ENCODE data around the genes PKD2 and HERC6.

DNA sequence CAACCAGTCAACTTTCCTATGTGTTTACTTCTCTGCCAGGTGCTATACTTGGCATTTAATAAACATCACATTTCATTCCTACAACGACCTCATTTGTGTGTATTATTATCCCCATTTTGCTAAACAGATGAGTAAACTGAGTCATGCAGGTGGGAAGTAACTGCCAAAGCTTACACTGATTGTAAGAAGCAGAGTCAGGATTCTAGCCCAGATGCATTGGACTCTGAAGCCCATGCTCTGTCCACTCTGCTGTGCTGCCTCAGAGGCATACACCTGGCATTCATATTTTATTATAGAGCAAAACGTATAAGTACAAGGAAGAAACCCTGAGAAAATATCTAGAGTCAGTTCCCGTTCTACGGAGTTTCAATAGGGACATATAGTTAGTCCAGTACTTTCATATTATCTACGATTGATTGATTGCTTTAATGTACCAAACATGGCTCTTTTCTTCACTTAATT, 2.7 kb downstream of the SPARCL1 start:
- PRO-cap, result unidirectional peak, plus-strand start at position 210 of the sequence; bidirectional peak, plus-strand start at position 240 of the sequence, minus-strand start at position 253 of the sequence

DNA sequence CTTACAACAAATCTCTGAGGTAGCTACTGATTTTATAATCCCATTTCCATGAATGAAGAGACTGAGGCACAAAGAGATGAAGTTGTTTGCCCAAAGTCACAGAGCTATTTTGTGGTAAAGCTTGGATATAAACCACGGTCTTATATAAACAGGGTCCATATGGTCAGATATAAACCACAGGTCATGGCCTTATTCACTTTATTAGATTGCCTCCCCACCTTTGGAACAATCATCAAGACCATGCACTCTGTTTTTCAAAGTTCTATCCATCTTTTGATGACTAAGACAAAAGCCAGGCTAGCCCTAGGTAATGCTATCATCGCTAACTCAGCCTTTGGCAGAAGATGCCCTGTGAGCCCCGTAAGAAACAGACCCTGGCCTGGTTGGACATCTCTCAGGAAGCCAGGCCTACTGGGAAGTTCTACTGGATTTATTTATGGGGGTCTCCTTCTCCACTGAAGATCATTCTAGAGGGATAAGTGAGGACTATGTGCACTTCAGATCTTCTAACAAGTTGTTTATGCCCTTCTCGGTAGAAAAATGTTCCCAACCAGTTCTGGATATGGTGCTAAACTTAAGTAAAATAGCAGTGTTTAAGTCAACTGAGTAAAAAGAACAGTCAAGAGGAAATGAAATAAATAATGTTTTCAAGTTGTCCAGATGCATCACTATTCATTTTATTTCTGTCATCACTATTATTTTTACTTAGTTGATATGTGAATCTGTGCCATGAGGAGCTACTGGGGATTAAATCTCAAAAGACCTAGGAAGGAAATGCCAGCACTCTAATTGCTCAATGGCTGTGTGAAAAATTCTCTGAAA, 2.1 kb downstream of the SPARCL1 start:
- PRO-cap, result bidirectional peak, plus-strand start at position 465 of the sequence, minus-strand start at position 336 of the sequence

DNA sequence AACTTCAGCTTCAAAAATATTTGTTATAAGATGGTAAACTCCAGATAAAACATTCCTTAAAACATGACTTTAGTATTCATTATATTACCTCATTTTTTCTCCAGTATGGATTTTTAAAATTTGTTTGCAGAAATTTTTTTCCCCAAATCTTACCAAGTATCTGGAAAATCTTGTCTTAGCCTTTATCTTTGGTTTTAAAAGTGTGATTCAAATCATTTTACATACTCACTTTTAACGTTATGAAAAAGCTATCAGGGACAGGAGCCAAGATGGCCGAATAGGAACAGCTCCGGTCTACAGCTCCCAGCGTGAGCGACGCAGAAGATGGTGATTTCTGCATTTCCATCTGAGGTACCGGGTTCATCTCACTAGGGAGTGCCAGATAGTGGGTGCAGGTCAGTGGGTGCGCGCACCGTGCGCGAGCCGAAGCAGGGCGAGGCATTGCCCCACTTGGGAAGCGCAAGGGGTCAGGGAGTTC, 60.1 kb downstream of the DMP1 start:
- PRO-cap, result no peak

DNA sequence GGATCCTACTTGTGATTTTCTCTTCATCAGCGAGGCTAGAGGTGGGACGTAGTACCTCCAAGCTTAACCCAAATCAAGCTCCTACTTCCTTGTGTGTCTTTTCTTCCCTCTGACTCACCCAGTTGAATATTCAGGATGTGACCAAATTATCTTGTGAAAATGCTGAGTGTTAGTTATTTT, 2.4 kb downstream of the MEPE start:
- PRO-cap, result no peak

- PRO-cap, result no peak
Observed at GRCh38 chr4:87921678-87922563, 53.6 kb upstream of the SPP1 start.

DNA sequence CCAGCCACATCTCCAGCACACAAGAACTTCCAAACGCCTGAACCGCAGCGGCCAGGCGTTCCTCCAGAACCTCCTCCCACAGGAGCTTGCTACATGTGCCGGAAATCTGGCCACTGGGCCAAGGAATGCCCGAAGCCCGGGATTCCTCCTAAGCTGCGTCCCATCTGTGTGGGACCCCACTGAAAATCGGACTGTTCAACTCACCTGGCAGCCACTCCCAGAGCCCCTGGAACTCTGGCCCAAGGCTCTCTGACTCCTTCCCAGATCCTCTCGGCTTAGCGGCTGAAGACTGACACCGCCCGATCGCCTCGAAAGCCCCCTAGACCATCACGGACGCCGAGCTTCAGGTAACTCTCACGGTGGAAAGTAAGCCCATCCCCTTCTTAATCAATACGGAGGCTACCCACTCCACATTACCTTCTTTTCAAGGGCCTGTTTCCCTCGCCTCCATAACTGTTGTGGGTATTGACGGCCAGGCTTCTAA, 51.4 kb upstream of the SPP1 start:
- PRO-cap, result no peak

DNA sequence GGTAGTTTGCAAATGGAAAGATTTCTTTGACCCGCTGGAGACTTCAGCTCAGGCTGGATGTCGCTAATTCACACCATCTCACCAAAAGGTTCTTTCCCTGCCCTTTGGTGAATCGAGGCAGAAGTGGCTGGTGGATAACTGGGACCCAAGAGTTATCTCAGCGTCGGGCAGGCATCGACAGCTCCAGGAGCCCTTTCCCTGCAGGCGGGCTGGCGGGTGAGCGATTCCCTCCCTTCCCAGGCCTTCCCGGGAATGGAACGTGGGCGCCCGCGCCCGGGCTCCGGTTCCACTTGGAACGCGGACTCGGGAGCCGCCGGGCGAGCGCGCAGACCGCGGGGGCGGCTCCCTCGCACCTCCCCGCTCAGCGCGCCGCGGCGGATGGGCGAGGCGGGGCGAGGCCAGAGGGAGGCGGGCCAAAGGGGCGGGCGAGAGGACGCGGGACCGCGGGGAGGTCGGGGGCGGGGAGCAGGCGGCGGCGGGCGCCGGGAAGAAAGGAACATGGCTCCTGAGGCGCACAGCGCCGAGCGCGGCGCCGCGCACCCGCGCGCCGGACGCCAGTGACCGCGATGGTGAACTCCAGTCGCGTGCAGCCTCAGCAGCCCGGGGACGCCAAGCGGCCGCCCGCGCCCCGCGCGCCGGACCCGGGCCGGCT, at the start of gene PKD2:
TSS of gene PKD2 (plus strand) at position 468 of the 652 bp plus-strand sequence.
- PRO-cap, result bidirectional peak, plus-strand start at position 468 of the sequence, minus-strand start at position 292 of the sequence

GRCh38 chr4:88038049-88038566, 30.7 kb downstream of the PKD2 start:
- PRO-cap, result no peak

DNA sequence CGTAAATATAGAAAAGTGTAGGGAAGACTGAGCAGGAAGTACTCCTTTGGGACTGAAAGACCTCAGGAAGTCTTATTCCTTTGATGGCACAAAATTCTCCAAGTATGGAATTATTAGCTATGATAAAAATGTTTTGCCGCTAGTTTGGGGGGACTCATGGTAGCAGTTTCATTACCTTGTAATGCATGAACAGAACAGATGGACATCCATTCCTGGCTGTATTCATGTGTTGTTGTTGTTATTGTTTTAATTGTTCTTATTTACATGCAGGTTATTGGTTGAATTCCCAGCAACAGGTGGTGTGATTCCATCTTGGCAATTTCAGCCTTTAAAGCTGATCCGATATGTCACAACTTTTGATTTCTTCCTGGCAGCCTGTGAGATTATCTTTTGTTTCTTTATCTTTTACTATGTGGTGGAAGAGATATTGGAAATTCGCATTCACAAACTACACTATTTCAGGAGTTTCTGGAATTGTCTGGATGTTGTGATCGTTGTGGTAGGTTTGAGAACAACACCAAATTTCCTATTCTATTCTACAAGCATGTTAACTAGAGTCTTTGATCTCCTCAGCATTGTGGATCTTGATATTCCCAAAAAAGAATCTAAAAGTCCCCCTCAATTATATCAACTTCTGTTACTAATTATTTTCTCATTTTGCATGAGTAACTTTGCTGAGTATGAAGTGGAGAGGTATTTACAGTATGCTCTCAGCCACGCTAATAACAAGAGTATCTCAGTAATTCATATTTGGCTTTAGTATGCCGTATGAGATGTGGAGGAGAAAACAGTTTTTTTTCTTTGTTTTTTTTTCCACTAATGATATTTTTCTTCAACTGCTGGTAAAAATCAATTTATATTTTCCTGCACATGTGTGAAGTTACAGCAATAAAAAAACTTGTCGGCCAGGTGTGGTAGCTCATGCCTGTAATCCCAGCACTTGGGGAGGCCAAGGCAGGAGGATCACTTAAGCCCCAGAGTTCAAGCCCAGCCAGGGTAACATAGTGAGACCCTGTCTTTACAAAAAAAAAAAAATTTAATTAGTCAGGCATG, 39.3 kb downstream of the PKD2 start:
- PRO-cap, result no peak

GRCh38 chr4:88283360-88283769, 996 bp downstream of the PPM1K start:
- PRO-cap, result unidirectional peak, plus-strand start at chr4:88283444; unidirectional peak, plus-strand start at chr4:88283452; unidirectional peak, plus-strand start at chr4:88283672

DNA sequence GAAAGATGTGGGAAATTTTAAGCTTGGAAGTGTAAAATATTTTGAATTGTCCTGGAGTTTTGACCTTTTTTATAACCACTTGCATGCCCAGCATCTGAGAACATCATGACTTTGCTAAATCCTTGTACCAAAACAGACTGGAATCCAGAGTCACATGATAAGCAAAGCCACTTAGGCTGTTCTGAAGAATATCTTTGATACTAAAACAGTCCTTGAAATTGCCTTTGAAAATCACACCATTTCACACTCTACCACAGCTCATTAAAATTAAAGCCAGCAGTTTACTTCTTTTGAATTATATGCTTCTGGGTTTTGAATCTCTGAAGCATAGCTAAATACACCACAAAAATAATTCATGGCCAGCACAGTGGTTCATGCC, 2.6 kb upstream of the PPM1K start:
- PRO-cap, result bidirectional peak, plus-strand start at position 208 of the sequence, minus-strand start at position 107 of the sequence

GRCh38 chr4:88290841-88291409, 6.6 kb upstream of the PPM1K start:
- PRO-cap, result bidirectional peak, plus-strand start at chr4:88291251, minus-strand start at chr4:88291131

DNA sequence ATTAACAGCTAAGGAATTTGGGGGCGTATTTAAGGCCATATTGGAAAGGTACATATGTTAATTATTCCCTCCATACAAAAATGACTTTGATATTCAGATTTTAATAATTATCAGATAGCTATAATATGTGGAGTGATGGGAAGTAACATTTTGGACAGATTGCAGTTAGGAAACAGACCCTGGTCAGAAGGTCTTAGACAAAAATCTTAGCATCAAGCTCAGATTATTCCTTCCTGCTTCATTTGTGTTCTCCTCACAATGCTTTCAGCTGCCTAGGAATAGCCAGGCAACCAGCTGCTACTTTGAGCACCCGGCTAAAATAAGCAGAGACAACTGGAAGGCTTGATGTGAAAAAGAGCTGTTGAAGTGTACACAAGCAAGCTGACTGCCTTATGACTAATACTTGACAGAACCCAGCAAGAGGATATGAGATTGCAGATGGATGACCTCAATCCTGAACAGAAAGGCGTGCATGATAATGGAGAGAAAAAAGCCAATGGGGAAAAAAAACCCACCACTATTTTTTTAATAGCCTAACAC, 37.5 kb upstream of the HERC6 start:
- PRO-cap, result no peak

GRCh38 chr4:88341575-88341892, 37.1 kb upstream of the HERC6 start:
- PRO-cap, result no peak

GRCh38 chr4:88378618-88379251, at the start of gene HERC6:
HERC6 (plus strand) TSS chr4:88378852.
- PRO-cap, result unidirectional peak, plus-strand start at chr4:88378852; bidirectional peak, plus-strand start at chr4:88378949, minus-strand start at chr4:88378945

DNA sequence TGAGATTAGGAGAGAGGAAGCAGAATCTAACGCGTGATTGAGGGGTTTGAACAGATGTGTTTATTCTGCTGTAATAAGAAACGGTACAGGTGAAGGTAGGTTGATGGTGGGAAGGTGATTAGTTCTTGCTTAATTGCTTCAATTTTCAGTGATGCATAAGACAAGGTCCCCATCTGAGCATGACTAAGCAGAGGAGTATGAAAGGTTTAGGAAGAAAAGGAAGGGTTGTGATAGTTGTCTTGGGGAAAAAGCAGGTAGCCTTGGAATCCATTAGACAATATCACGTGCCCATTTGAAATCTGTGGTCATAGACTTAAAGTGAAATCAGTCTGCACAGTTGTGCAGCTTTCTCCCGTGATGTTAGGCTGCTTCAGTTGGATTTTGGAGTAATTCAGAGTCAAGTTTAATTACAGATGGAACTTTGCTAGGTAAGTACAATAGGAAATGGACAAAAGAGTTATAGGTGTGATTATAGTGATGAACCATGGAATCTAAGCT, 22.9 kb downstream of the HERC6 start:
- PRO-cap, result no peak

GRCh38 chr4:88575195-88575565, 17.1 kb upstream of the HERC3 start:
- PRO-cap, result no peak

DNA sequence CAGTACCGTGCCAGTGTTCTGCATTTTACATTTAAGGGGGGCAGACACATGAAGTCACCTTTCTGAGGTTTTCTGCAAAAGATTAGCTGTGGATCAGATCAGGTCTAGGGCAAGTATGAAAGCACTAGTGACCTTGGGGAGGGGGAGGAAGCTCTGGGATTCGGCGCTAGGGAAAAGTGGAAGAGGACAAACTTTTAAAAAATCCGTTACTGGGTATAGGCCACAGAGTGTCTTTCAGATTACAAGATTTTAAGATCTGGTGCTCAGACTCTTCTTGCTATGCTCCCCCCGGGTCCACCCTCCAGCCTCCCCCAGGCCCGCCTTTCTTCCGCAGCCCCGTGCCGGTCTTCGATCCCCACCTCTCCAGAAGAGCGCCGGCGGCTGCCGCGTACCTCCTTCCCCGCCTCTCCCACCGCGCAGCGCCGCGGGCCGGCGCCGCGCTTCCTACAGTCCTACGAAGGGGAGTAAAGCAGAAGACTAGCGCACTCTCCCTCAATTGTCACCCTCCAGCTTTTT, 662 bp upstream of the HERC3 start:
- PRO-cap, result unidirectional peak, plus-strand start at position 366 of the sequence

GRCh38 chr4:88756086-88756703, 58.6 kb upstream of the NAP1L5 start:
- PRO-cap, result no peak

- PRO-cap, result no peak
Observed at GRCh38 chr4:88792297-88793037, 94.8 kb upstream of the NAP1L5 start.

All from right common carotid artery plus branches (tissue), 1 donor.